ENCODE measurements around a stretch of chr5.

GRCh38 chr5:1251770-1252573, 26.8 kb downstream of the SLC6A18 start:
- PRO-cap: no peak

DNA sequence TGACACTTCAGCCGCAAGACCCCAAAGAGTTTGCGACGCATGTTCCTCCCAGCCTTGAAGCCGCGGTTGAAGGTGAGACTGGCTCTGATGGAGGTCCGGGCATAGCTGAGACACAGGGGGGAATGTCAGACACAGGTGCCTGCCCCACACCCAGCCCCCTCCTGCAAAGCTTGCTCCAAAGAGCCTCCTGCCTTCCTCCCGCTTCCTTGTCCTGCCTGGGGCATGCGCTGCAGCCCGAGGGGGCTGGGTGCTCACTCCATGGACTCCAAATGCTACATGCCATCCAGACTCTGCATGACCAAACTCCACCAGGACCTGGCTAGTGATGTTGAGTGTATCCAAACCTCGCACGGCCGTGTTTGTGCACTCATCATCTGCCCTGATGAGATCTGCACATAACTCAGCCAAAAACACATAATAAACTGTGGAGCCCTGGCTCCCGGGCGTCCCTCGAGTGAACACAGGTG, 34.3 kb downstream of the TERT start:
- PRO-cap: no peak

- PRO-cap: no peak
Measured at GRCh38 chr5:1319306-1319709, 24.4 kb upstream of the TERT start.

- PRO-cap: no peak
Measured at GRCh38 chr5:1484956-1485365, 38.8 kb downstream of the LPCAT1 start.

- PRO-cap: no peak
Measured at GRCh38 chr5:1542709-1543393, 19.1 kb upstream of the LPCAT1 start.

DNA sequence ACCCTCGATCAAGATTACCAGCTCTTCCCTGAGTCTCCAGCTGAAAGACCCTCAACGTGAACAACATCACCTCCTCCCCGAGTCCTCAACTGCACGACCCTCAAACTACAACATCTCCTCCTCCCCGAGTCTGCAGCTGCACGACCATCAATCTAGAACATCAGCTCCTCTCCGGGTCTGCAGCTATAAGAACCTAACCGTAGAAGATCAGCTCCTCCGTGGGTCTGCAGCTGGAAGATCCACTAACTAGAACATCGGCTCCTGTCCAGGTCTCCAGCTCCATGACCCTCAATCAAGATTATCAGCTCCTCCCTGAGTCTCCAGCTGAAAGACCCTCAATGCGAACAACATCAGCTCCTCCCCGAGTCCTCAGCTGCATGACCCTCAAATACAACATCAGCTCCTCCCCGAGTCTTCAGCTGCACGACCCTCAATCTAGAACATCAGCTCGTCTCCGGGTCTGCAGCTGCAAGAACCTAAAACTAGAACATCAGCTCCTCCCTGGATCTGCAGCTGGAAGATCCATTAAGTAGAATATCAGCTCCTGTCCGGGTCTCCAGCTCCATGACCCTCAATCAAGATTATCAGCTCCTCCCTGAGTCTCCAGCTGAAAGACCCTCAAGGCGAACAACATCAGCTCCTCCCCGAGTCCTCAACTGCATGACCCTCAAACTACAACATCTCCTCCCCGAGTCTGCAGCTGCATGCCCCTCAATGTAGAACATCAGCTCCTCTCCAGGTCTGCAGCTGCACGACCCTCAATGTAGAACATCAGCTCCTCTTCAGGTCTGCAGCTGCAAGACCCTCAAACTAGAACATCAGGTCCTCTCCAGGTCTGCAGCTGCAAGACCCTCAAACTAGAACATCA, 100.5 kb upstream of the LPCAT1 start:
- PRO-cap: no peak

DNA sequence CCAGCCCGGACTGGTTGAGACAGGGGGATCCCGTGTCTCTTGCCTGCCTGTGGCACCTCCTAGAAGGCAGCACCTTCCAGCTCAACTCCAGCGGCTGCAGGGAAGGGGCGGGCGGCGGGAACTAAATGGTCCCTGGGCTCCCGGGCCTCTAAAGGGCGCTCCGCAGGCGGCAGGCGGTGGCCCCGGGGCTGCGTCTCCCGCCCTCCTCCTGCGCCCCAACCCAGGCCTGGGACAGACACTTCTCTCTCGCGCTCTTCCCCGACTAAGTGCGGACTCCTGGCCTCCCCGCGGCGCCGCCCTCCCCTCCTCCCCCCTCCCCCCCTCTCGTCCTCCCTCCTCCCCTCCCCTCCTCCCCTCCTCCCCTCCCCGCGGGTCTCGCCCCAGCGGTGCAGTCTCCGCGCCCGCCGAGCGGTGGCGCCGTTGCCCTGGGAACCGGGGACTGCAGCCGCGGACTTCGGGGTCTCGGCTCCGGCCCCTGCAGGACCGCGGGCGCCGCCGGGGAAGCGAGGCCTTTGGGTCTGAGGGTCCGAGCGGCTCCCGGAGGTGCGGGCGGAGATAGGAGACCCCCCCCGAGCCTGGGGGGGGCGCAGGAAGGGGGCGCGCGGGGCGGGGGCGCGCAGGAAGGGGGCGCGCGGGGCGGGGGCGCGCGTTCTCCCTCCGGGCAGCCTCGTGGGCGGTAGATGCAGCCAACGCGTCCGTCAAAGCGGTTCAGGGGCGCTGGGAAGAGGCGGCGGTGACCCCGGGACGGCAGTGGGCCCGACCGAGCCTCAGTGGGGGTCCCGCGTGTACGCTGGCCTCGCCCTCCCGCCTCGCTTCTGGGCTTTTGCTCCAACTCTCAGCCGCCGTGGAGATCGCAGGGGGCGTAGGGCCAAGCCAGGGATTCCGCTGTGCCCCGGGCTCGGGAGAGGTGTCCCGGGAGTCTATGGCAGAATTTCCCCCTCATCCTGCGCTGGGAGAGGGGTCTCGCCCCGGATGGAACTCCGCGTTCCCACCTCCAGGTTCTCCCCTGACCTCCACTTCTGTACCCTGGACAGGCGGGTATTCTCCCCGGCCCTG, 132.3 kb downstream of the MRPL36 start:
- PRO-cap: no peak

GRCh38 chr5:1798647-1799724, 651 bp downstream of the MRPL36 start:
- PRO-cap: bidirectional peak, plus-strand start at chr5:1799275, minus-strand start at chr5:1799107

- PRO-cap: no peak
Measured at GRCh38 chr5:1801885-1802390, 731 bp downstream of the NDUFS6 start.

DNA sequence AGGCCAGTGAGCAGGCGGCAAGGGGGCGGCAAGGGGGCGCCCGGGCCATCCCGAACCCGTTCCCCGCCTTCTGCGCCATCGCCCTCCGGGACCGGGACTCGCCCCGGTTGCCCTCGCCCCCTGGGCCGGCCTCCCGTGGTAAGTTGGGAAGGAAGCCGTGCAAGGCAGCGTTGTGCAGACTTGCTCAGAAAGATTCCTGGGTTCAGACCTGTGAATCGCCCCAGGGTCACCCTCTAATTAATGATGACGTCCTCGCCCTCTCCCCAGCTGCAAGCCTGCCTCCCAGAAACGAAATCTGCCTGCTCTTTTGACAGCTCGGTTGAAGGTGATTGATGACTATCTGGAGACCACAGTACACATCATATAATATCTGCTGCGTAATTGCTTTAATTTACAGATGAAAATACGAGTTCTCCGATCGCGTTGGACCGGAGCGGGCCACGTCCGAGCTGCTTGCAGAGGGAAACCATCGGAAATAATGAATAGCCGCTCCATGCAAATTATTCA, 1.4 kb upstream of the IRX4 start:
- PRO-cap: no peak

DNA sequence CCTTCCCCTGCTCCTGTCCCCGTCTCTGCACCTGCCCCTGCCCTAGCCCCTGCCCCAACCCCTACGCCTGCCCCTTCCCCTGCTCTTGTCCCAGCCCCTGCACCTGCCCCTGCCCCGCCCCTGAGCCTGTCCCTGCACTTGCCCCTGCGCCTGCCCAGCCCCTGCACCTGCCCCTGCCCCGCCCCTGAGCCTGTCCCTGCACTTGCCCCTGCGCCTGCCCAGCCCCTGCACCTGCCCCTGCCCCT, 43.6 kb upstream of the IRX4 start:
- PRO-cap: no peak

- PRO-cap: no peak
Measured at GRCh38 chr5:2038499-2038943, 155.8 kb upstream of the IRX4 start.

- PRO-cap: no peak
Measured at GRCh38 chr5:2111532-2111991, 228.8 kb upstream of the IRX4 start.

GRCh38 chr5:3590818-3591125, 4.9 kb upstream of the IRX1 start:
- PRO-cap: no peak

GRCh38 chr5:3591153-3591595, 4.5 kb upstream of the IRX1 start:
- PRO-cap: no peak

GRCh38 chr5:5146403-5146788, 6.3 kb downstream of the ADAMTS16 start:
- PRO-cap: no peak

DNA sequence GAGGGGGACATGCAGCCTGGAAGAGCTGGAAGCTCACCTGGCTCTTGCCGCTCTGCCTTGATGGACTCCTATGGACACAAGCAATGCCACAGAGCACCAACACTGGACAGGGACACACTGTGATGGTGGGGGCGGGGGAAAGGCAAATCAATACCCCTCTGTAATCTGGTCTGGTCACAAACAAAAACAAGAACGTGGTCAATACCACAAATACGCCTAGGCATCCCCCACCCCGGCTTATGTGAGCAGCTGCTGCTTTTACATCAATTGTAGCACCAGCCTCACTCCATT, 29.6 kb upstream of the ICE1 start:
- PRO-cap: no peak

DNA sequence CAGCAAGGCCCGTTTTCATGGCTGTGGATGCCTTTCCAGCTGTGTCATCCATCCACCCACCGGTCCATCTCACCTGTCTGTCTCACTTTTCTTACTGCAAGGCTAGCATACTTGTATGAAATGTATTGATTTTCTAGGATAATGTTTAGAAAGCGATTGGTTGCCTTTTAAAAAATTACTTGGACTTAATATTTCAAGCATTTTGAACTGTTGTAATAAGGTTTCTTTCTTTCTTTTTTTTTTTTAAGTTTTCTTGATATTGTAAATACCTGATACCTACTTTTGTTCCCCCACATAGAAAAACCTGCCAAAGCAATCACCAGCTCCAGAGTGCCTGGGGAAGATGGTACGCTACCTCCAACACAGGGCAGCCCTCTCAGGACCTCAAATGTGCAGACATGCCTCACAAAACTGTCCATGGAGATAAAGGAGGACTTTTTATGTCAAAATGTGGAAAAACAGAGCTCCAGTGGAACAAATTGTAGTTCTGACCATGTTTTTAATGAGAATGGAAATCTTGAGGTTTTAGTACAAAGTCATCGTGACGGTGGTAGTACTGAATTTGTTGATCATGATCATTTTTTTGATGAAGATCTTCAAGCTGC, 34.7 kb downstream of the ICE1 start:
- PRO-cap: no peak

DNA sequence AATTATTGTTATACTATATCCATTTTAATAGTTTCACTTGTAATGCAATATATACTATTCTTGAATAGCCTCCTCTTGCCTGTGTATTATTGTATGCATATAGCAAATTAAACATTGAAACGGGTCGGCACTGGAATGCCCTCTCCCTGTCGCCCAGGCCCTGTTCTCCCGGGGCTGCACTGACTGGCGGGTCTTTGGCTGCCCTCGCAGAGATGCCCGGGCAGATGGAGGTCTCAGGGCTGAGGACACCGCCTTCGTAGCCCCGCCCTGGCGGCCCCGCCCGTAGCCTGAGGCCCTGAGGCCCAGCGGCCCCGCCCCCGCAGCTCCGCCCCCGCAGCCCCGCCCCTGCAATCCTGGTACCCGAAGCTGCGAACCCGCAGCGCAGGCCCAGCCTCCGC, 71.9 kb downstream of the ICE1 start:
- PRO-cap: no peak

- PRO-cap: no peak
Measured at GRCh38 chr5:6377466-6377847, 890 bp downstream of the MED10 start.

Data from SEM (cell line).